Measurements from ENCODE around the gene SC5D.

- PRO-cap, 3 experiments = no peak in any of the 3 experiments
- RRBS = no CpG with 5 or more reads among the region's 9 CpGs
These were observed 24.5 kb upstream of the THY1 start for GRCh38 chr11:119447357-119448016.

DNA sequence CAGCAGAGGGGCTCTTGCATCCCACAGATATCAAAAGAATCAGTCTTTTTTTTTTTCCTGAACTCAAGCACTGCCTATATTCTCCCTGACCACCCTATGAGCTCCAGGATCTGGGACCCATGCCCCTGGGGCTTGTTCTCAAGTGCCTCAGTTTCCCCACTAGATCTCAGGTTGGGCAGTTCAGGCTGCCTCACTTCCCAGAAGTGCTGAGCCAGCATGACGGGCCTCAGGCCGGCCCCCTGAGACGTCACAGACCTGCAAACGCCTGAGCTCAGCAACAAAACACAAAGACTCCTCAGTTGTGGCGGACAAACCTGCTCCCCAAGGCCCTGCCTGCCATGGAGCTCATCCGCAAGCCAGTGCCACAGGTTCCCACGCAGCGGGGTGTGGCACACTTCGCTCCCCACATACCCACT is 45.3 kb downstream of the NECTIN1 start:
- PRO-cap, 3 experiments = no peak in any of the 3 experiments
- RRBS = no CpG with 5 or more reads among the region's 9 CpGs

DNA sequence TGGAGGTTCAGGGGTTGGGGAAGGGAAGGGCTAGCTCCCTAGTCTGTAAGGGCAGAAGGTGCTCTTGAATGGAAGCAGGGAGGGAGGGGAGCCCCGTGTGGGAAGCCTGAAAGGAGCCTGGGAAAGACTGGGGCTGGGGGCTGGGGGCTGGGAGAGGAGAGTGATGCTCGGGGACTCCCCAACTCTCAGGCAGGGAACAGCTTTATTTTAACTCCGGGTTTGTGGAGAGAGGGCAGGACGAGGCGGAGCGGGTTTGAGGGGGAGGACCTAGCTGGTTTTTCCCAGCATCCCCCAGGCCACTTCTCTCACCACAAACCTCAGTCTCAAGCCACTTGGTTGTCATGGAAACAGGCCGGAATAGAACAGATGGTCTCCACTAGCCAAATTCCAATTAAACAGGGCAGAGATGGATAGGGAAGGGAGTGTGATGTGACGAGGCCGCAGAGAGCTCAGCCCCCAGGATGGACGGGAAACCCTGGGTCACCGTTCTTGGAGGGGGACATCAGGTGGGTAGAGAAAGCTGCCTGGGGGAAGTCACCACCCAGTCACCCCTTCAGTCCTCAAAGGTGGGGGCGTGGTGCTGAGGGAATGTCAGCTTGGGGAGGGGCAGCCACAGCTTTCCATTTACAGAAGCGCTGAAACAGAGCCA is 19.4 kb downstream of the NECTIN1 start:
- PRO-cap, 3 experiments = no peak in any of the 3 experiments
- RRBS = no CpG with 5 or more reads among the region's 13 CpGs

GRCh38 chr11:119720188-119720695 is 8.8 kb downstream of the NECTIN1 start:
- PRO-cap, 3 experiments = no peak in any of the 3 experiments
- RRBS = no CpG with 5 or more reads among the region's 16 CpGs

- PRO-cap, 3 experiments = no peak in any of the 3 experiments
- RRBS = 2% methylated on average over 46 of the region's 81 CpGs
These were observed 425 bp downstream of the NECTIN1 start for GRCh38 chr11:119728476-119729074.

- PRO-cap, 3 experiments = no peak in any of the 3 experiments
- RRBS = no CpG with 5 or more reads among the region's 2 CpGs
These were observed 147.6 kb downstream of the TRIM29 start for GRCh38 chr11:119990275-119990703.

DNA sequence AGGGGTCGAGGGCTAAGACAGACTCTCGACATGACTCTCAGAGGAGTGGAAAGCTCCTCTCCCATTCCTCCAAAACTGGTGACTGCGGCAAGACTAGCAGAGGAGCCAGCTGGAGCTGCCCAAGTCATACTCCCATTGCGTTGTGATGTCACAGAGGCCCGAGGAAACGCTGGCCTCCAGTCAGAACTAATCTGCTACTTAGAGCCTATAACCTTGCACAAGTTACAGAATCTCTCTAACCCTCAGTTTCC is 143.4 kb downstream of the TRIM29 start:
- PRO-cap, 3 experiments = no peak in any of the 3 experiments
- RRBS = no CpG with 5 or more reads among the region's 6 CpGs

DNA sequence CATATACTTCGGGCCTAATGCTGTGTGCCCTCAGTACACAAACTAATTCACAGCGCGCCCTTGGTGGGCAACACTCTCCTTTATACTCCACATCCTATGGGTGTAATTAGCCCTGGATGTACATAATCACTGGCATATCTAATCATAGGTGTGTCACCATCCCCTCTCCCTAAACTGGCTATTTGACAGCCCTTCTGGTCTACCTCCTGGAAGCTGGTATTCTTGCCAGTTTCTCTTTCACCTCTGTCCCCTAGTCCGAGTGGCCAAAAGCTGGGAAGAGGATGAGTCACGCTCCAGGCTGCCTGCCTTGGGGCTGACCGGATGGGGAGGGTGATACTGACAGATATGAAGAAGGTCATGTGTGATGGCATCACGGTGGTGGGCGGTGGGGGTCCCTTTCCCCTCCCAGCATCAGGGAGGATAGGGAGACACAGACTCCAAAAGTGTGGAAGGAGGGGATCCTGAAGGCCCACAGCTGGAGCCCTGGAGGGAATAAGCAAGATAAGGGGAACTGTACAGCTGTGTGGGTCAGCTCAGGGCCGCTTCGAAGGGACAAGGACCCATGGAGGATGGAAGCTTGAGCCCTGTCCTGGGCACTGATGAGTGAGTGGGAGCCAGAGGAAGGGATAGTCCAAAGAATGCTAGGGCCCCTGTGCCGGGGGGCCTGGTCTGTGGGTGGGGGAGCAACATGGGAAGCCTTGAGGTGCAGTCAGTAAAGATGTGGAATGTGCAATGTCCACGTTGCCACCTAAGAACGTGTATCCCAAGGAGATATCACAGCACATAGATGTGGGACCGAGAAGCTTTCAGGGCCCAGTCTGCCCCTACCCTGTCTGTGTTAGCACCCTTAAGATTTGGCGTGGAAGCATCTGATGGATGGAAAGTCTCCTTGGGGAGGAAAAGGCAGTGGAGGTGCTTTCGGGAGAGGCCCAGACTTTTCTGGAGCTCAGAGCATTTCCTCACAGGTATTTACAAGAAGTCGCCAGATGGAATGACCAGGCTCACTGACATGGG is 5.0 kb downstream of the OAF start:
- PRO-cap, 3 experiments = no peak in any of the 3 experiments
- RRBS = no CpG with 5 or more reads among the region's 17 CpGs

DNA sequence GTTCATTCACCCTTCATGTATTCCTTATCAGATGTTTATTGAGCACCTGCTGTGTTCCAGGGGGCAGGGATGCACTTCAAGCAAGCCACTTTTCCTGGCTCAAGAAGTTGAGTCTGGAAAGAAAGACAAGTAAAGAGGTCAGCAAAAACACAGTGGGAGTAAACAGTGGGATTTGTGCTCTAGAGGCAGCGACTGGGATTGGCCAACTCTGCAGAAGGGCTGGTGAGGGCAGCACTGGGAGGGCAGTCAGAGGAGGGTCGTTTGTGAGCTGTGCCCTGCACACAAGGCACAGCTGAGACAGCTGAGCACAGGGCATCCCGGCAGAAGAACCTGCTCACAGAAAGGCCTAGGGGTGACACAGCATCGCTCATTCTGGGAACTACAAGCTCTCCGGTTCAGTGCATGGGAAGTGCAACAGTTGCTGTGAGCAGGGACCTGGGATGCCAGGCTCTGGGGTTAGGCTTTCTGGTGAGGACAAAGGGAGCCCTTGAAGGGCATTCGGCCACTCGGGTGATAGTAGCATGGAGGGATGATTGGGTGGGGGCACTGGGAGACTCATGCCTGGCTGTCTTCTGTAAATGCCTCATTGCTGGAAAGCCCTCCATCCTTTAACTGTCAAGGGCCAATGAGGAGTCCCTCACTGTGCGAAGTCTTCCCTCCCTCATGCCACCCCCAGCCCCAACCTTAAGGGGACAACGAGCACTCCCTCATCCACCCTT is 9.7 kb downstream of the OAF start:
- PRO-cap, 3 experiments = no peak in any of the 3 experiments
- RRBS = 63% methylated on average over 3 of the region's 9 CpGs

DNA sequence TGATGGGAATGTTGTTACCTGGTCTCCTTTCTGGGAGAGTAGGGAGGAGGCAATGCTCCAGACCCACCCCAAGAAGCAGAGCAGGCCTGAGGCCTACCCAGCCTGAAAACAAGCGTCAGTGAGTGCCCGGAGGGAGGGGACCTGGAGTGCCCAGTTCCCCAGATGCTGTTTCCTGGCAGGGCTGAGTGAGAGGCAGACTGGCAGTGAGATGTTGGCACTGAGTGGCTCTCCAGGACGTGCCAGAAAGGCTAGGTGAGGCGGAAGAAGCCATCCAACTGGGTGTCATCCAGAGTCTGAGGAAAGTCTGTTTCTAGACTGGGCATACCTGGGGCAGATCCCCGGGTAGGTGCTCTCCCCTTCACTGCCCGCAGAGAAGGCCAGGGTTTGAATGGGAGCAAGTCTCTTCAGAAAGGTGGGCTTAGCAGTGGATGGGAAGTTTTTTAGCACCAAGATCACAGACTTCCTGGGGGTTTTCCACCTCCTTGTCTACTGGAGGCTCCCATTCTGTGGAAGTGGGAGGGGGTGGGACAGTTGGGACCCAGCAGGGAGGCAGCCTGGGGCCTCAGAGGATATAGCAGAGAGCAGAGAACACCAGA is 1.4 kb downstream of the POU2F3 start:
- PRO-cap, 3 experiments = no peak in any of the 3 experiments
- RRBS = no CpG with 5 or more reads among the region's 6 CpGs

GRCh38 chr11:120364958-120365285 is 28.7 kb downstream of the ARHGEF12 start:
- PRO-cap, 3 experiments = no peak in any of the 3 experiments
- RRBS = no CpG with 5 or more reads among the region's 3 CpGs

DNA sequence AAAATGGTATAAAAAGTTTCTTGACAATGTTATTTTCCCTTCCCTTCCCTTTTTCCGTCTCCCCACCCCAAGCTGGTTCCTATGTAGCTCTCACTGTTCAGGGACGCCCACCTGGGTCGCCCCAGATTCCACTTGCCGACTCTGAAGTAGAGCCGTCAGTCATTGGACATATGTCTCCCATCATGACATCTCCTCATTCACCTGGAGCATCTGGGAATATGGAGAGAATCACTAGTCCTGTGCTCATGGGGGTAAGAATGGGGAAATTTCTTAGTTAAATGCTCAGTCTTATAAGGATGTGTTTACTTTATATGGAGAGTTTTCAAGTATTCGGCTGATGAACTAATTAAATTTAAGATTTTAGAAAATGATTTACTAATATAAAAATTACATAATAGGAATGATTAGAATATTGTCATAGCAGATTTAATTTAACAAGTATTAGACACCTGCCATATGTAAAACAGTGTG is 83.5 kb upstream of the GRIK4 start:
- PRO-cap, 3 experiments = no peak in any of the 3 experiments
- RRBS = no CpG with 5 or more reads among the region's 6 CpGs

DNA sequence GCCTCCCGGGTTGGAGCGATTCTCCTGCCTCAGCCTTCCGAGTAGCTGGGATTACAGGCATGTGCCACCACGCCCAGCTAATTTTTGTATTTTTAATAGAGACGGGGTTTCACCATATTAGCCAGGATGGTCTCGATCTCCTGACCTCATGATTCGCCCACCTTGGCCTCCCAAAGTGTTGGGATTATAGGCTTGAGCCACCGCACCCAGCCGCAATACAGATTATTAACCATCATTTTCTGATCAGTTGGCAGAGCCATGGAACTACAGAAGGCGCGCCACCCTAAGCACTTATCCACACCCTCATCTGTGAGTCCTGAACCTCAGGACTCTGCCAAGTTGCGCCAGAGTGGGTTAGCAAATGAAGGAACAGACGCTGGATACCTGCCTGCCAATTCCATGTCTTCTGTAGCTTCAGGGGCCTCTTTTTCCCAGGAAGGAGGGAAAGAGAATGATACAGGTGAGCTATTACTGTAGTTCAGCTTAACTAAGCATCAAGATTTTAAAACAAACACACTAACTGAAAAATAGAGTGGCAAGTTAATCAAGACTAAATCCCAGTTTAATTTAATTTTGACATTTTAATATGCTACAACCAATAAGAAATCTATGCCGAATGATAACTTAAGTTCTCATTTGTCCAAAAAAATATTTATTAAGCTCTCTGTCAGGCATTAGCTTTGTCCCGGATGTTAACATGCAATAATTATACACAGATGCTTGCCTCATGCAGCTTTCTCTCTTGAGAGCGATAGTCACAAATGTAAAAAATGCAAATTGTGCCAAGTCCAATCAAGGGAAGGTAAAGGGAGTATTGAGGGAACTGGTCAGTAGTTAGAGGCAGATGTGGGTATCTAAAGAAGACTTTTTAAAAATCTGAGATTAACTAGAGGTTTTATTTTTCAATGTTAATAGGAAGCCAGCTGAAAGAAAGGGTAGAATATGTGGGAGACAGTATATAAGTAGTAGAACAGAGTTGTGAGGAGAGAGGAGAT is 60.0 kb upstream of the GRIK4 start:
- PRO-cap, 3 experiments = no peak in any of the 3 experiments
- RRBS = no CpG with 5 or more reads among the region's 16 CpGs

DNA sequence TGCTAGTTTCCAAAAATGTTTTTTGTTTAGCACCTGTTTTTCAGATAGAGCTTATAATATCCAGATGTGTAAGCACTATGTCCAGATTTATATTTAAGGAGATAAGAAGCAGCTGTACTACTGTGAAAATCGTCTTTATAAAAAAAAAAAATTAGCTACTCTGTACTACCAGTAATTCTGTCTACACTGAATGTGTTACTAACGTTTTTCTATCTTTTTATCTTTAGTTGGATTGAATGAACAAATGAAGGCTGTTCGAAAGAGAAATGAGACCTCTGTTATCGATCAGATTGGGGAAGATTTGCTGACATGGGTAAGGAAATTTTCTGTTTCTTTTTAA is 51.1 kb upstream of the GRIK4 start:
- PRO-cap, 3 experiments = no peak in any of the 3 experiments
- RRBS = no CpG with 5 or more reads among the region's 4 CpGs

DNA sequence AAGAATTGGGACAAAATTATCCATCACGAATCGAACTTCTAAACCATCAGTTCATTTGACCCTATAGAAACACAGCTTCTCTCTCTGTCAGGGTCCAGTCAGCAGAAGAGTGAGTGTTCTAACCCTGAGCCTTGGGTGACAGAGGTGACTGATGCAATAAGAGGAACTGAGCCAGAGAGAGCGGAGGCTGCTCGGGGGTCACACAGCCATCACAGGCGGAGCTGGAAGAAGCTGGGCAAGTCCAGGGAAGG is 184.1 kb upstream of the TBCEL start:
- PRO-cap, 3 experiments = no peak in any of the 3 experiments
- RRBS = no CpG with 5 or more reads among the region's 5 CpGs

DNA sequence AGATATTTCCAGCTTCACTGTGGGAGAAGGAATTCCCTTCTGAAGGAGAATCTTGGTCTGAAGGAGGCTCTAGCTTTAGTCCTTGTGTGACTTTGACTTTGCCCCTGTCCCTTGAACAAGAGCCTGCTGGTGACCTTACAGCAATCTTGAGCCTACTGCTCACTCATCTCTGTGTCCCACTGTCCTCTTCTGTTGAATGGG is 10.5 kb downstream of the TECTA start:
- PRO-cap, 3 experiments = peak in 1 of 3 experiments; most common plus-strand start position 96 of the sequence (in 1)

GRCh38 chr11:121292204-121293339 is at the start of gene SC5D:
Gene SC5D (plus strand): TSS chr11:121292771.
- PRO-cap, 3 experiments = peak in 3 of 3 experiments; most common plus-strand start chr11:121292771 (in 3); most common minus-strand start chr11:121292571 (in 2)
- RRBS = 3% methylated on average over 4 of the region's 90 CpGs

DNA sequence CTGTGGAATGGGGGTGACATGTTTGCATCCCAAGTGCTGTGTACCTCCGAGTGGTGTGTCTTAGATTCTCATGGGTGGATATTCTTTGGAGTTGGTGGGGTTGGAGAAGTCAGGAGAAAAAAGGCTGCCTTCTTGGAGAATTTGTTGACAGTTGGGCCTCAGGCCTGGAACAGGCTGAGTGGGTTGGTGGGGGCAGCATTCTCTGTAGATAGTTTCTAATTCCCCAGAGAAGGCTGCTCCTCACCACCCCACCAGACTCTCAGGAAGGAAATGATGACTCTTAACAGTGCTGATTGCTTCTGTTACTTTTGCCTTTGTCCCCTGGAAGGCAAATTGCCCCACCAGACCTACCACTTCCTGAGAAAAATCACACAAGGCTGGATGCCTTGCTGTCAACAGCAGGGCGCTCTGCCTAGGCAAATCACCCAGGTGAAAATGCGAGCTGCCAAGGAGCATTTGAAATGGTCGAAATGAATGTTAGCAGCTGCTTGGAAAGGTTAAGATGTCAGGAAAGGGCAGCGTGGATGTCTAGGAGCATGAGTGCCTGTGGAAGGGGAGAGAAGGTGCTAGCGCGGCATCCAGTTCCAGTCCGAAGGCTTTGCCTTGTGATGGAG is 30.3 kb downstream of the SORL1 start:
- PRO-cap, 3 experiments = peak in 2 of 3 experiments; most common plus-strand start position 370 of the sequence (in 2)
- RRBS = no CpG with 5 or more reads among the region's 8 CpGs

DNA sequence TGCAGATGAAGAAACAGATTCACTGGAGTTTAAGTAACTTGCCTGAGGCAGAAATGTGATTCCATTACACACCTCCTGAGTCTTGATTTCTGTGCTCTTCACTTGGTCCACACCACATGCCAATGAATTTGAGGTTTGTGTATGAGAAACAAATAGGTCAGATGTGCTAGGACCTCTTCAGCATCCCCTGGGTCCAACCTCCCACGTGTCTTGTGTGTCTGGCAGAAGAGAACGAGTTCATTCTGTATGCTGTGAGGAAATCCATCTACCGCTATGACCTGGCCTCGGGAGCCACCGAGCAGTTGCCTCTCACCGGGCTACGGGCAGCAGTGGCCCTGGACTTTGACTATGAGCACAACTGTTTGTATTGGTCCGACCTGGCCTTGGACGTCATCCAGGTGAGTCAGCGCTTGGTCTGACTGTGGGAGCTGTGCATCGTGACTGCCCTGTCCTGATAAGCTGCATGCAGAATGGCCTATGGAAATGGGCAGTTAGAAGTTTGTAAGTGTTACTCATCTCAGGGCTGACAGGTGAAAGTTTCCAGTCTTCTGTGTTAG is 101.7 kb downstream of the SORL1 start:
- PRO-cap, 3 experiments = no peak in any of the 3 experiments
- RRBS = no CpG with 5 or more reads among the region's 11 CpGs

- PRO-cap, 3 experiments = no peak in any of the 3 experiments
- RRBS = no CpG with 5 or more reads among the region's 11 CpGs
These were observed 120.3 kb downstream of the SORL1 start for GRCh38 chr11:121572279-121572859.